Cardiac fibroblast (primary cell): Measurements from ENCODE around the gene ATG5.

GRCh38 chr6:105294966-105295718 lies 107.7 kb downstream of the PREP start:
- RRBS, result 96% methylated on average over 1 of the region's 5 CpGs

DNA sequence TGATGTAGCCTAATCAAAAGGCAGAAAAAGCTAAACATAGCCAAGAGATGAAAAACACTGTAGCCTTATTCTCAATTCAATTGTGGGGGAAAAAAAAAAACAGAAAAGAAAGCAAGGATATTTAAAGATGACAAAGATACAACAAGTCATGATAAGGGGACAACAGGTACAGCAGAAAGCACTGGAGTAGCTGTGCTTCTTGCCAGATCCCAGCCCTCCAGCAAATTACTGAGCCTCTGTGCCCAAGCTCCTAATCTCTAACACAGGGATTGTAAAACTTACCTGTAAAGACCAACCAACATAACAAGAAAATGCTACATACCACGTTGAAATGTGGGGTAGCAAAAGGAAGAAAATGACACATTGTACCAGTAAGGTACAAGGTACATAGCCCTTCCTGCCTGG lies 30.8 kb downstream of the PREP start:
- RRBS, result no CpG with 5 or more reads among the region's 1 CpG

GRCh38 chr6:105484642-105485034 lies 81.8 kb upstream of the PREP start:
- RRBS, result no CpG with 5 or more reads among the region's 6 CpGs

DNA sequence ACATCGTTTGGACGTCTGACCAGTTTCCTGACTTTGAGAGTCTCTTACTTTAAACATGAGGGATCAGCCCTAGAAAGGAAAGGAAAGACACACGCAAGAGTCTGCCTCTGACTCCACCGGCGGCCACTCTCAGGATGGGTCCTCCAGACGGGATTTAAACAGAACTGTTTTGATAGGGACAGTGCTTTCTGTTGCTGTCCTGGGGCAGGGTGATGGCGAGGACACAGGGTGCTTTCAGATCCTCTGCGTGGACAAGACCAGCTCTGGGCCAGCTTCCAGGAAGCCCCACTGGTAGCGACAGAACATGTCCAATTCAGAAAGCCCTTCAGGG lies 206.8 kb upstream of the PREP start:
- RRBS, result no CpG with 5 or more reads among the region's 9 CpGs

DNA sequence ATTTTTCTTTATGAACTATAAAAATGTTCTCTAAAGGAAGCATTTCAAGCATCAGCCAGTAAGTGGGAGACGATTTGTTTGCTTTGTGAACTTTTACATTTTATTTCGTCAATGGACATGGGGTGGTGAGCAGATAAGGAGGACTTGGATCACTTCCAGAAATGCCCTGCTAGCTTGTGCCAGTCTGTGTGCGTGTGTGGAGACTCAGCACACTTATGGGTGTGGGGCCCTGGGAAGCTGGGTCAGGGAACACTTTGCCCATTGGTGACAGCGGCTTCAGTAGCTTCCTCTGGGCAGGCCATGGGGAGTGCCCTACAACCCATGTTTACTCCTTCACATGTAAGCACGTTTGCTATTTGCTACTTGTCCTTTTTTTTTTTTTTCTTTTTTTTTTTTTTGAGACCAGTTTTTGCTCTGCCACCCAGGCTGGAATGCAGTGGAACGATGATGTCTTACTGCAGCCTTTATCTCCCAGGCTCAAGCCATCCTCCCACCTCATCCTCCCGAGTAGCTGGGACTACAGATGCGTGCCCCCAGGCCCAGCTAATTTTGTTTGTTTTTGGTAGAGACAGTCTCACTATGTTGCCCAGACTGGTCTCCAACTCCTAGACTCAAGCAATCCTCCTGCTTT lies 24.1 kb downstream of the PRDM1 start:
- RRBS, result no CpG with 5 or more reads among the region's 8 CpGs

DNA sequence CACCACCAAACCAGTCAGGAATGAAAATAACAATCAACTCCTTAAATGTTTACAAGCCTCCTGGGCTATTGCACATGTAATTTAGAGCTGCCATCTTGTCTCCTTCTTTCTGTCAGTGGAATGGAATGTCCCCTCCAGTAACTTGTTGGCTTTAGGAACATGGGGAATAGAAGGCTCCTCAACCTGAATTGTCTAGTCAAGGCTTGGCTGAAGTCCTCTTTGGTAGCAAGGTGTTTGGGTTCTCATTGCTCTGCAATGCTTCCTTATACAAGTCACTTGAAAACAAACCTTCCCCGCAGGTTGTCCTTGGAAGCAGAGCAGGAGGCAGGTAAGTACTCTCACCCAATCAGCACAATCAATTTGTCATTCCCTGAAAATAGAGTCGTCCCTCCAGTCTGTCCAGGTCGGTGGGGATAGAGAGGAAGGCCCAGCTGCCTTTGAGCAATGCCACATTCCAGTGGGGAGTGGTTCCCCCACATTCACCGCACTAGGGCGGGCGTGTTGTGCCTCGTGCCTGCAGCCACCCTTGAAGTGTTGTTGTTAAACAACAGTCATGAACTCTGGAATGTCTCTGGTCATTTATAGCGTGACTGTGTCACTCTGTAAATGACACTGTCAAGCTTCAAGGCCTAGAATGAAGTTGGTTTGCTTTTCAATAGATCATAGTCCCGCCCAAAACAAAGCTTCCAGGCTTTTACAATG lies 33.3 kb downstream of the PRDM1 start:
- RRBS, result no CpG with 5 or more reads among the region's 9 CpGs

DNA sequence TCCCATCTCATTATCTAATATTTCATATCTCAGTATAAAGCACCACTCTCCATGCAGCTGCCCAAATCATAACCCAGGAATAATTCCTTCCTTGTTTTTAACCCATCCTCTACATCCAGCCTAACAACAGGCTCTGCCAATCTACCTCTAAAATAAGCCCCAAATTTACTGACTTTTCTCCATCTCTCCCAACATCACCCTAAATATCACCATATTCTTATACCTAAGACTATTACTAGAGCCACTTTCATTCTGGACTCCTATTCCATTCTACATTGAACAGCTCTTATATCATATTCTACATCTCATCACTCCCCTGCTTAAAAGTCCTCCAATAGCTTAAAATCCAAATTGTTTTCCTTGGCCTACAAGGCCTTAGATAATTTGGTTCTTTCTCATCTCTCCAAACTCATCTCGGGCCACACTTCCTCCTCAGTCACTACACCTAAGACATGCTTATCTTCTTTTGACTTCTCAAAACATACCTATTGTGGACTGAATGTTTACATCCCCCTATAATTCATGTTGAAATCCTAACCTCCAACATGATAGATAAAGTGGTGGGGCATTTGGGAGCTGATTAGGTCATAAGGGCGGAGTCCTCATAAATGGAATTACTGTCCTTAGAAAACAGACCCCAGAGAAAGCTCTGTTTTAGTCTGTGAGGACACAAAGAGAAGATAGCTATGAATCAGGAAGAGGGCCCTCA lies 54.6 kb downstream of the ATG5 start:
- RRBS, result no CpG with 5 or more reads among the region's 2 CpGs

DNA sequence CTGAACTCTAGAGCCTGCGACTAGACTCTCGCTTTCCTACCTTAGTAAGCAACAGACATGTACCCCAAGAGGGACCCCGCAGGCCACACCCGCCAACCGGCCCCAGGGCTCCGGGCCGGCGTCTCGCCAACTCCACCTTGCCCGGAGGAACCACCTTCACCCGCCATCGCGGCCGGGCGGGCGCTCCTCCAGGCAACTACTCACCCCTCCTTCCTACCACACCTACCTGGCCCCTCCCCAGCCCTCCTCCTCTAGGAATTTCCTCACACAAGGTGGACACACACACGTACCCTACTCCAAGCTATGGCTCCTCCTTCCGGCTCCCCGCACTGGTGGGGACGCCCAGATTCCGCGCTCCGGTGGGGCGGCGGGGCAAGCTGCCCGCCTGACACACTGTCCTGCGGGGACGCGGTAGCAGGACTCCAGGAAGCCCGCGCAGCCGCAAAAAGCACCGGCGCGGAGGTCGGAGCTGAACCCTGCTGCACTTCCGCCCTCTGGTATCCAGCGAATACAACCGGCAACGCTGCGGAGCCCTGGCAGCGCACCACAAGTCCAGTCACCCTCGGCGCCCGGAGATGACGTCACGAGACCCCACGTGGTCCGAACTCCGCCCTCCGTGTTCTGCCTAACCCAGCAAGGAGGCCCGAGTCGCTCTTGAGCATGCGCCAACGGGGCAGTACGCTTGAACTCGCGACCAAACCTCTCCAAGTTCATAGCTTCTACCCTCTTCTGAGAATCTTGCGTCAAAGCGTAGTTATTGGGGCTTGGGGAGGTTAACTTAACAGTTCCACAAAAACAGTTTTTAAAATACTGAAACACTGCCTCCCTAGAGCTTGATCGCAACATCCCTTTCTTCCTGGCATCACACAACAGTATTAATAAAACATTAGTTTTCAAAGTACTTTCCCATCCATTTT lies at the start of gene ATG5:
Gene ATG5, minus strand, starts transcription at position 525 of the 917 bp plus-strand sequence.
- RRBS, result 1% methylated on average over 25 of the region's 61 CpGs

GRCh38 chr6:106509290-106509932 lies 119.9 kb downstream of the RTN4IP1 start:
- RRBS, result no CpG with 5 or more reads among the region's 21 CpGs

DNA sequence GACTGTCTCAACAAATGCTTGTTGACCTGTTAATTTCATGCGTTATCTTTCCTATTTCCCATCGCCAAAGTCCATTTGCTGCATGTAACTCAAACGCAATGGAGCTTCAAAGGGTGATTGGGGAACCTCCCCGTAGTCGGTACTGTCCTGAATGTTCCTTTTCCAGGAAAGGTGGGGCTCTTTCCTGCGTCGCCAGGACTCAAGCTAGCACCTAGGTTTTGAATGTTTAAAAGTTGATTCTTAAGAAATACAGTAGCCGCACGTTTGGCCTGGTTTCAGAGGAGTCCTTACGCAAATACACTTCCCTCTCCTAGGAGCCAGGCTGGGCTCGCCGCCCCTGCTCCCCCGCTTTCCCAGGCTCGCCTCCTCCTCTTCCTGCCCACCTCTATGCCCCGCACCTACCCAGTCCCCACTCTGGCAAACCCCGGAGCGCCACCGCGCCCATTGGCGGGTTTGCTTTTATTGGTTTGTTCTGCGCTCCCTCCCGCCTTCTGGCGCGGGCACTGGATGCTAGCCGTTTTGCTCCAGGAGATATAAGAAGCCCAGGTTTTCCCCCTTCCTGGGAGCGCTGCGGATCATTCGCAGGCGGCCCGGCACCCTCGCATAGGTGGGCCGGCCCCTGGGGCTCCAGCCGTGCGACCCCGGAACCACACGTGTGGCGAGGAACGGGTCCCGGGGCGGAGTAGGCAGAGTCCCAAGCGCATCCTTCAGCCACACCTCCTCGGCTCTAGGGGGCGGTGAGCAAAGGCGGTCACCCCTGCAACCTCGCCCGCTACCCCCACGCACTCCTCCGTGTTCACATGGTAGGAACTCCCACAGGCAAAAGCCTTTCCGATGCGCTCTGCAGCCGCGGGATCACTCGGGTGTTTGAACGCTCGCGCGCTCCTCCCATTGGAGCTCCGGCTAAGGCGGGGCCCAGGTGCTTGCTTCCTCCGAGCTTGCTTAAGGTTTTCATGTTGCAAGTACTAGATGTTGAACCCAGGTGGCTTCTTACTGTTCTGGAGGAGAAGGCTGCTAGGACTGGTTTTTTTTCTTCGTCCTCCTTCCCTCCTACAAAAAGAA lies 119.0 kb downstream of the RTN4IP1 start:
- RRBS, result no CpG with 5 or more reads among the region's 61 CpGs

DNA sequence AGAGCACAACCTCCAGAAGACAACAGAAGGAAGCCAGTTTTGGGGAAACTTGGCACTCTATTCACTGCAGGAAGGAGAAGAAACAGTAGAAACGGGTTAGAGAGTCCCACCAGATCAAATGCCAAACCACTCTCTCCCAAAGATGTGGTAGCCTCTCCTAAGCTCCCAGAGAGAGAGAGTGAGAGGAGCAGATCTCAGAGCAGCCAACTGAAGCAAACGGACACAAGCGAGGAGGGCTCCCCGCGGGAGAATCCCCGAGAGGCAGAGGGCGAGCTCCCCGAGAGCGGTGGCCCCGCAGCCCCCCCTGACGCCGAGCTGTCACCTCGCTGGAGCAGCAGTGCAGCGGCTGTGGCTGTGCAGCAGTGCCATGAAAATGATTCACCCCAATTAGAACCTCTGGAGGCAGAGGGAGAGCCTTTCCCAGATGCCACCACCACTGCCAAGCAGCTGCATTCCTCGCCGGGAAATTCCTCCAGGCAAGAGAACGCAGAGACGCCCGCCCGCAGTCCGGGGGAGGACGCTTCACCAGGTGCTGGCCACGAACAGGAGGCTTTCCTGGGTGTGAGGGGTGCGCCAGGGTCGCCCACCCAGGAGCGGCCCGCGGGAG lies 117.8 kb downstream of the RTN4IP1 start:
- RRBS, result 0% methylated on average over 6 of the region's 28 CpGs

DNA sequence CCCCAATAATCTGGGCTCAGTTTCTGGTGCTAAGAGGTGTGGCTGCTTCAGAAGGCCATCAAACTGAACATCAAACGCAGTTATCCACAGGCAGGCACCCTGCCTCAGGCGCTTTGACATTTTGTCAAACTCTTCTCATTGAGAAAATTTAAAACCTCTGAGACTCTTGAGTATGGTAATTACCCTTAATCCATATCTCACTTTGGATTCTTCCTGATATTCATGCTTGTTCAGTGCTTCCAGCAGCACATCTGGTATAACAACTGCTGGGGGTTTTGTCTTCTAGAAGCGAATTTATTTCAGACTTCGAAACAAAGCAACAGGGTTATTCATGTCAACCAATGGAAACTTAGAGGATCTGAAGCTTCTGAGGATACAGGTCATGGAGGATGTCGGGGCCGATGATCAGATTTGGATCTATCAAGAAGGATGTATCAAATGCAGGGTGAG lies 68.2 kb downstream of the RTN4IP1 start:
- RRBS, result no CpG with 5 or more reads among the region's 6 CpGs

DNA sequence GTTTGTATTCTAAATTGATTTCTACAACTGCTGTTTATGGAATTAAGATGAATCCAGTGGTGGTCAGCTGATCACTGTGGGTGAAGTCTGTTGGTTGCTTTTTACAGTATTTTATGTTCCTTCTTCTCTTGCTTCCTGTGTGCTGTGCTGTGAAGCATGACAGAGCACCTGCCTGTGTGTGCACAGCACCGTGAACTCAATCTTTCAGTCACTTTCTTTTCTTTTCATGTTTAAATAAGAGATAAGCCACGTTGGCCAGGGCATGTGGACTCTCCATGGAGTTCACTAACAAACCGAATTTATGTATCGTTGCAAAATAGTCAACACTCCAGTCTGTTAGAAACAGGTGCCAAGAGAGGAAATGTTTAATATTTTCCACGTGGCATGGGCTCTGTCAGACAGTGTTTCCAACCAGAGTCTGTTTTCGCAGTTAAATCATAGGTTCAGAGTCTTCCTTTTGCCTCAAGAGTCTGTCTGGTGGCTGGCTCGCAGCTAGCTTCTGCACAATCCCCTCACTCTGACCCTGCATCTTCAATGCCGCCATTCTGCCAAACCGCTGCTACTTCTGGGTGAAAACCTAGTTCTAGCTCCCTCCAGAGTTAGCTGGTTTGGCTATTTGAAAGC lies 73.2 kb downstream of the QRSL1 start:
- RRBS, result no CpG with 5 or more reads among the region's 9 CpGs

DNA sequence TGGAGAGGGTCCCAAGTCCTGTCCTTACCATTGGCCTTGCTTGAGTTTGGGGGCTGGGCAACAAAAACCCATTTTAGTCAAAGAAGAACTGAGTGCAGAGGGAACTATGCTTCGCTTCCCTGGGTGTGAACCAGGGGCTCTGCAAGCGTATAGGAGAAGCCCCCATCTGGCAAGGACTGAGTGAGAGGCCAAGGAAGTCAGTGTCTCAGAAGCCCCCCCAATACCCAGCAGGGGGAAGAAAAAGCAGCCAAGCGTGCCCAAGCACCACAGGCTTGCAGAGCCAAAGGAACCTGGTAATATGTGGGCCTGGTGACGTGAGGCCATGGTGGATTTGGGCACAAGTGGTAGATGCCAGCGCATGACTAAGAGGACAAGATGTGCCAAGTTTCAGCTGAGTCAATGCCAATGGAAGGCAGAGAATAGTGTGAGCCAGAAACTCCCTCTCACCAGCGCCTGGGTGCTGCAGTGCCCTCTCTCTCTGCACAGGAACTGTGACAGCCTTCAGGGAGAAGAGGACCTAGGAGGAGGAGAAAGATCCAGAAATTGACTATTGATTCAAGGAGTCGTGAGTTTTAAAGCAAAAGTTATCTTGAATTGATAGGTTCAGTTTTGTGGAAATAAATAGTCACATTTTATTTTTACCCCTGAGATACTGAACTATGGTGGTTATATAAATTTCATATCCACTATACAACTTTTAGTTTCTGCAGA lies 110.0 kb downstream of the QRSL1 start:
- RRBS, result no CpG with 5 or more reads among the region's 7 CpGs

- RRBS, result no CpG with 5 or more reads among the region's 1 CpG
Observed at GRCh38 chr6:106871102-106871398, 103.5 kb downstream of the CD24 start.

DNA sequence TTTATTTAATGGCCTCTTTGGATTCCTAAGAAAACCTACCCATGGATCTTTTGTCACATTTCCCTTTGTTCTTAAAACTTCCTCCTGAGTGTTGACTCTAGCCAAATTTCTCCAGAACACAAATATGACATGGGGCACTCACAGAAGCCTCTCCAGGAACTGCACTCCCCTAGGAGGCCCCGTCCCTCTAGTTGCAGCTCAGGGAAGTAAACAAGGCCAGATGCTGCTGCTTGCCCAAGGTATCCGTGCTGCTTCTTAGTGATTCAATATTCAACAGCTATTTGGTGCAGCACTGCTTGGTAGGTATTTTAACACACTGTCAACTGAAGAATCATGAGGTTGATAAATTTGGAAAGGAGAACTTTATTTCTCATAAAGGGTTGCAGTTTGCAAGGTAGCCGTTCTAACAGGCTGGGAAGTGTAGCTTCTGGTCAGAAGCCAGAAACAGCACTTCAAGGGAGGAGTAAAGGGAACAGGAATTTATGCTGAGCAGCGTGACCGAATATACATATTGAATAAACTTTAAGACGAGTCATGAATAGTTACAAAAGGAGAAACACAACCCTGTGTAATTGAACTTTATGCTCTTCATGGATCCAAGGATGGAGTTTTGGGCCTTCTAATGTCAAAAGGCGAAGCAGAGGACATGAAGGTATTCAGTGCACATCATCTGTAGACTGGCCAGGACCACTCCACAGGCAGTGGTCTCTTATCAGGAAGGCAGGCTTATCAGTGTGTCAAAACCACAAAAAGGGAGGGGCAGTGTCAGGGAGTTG lies 63.3 kb downstream of the CD24 start:
- RRBS, result no CpG with 5 or more reads among the region's 7 CpGs

DNA sequence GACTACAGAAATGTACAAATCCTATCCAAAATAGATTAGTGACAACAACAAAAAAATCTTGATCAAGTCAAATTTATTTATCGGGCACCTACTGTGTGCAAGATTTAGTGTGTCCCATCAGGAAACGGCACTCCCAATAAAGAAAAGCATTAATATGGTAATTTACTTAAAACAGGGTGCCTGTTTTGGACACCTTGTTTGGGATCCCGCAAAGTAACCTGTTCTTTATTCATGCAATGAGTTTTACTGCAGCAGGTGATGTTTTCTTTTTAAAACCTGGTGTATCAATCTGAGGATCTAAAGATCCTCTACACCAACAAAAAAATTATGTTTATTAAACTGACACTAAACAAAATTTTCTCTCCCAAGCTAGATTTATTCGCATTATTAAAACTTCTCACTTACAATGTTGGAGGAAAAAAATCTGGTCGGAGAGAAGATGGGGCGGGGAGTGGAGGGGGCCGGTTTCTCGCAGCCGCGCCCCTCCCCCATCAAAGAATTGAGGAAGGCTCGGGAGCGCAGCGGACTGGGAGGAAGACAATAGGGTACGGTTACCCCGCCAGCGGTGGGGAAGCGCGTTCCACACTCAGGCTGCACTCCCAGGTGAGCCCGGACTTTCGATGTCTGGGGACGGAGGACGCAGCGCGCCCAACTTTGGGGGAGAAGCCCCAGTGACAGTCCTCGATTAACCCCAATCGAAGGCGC lies 1.5 kb downstream of the CD24 start:
- RRBS, result no CpG with 5 or more reads among the region's 27 CpGs

DNA sequence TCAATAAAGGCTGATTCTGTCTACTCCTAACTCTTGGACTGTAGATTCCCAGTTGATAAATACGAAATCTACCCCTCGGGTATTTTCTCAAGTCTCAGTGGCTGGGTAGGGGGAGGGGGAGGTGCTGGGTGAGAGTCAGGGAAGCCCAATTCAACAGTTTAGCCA lies 703 bp upstream of the BEND3 start:
- RRBS, result no CpG with 5 or more reads among the region's 2 CpGs